Measurements from ENCODE around the genes NOTCH2, SEC22B, FAM72B and FAM72C.

DNA sequence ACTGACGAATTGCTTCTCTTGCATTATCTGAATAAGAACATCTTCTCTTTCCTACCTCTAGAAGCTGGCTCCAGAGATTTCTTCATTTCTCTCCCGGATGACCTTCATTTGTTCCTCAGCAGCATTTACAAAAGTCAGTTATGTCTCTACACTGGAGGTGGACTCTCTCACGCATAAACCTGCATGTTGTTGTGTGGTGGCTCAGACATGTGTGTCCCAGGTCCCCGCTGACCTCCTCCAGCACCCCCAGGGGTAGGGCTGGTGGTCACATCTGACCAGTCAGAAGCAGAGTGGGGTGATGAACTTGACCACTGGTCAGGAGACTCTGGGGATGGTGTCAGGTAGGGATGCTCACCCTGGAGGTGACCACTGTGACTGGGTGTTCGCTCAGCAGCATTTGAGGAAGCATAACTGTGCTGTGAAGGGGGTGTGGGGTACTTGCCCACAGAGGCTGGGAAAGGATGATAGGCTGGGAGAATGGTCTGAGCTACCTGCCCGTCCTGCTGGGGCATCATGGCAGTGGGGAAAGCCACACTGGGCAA, 18.9 kb upstream of the ADAM30 start:
- PRO-cap, 3 experiments = no peak in any of the 3 experiments
- RAMPAGE, long total RNA, 2 experiments = start-site peak on the minus strand in 2 of 2 experiments, centred at positions 397 to 449 of the sequence, 68 to 102 reads per replicate
- RRBS = no CpG with 5 or more reads among the region's 6 CpGs

DNA sequence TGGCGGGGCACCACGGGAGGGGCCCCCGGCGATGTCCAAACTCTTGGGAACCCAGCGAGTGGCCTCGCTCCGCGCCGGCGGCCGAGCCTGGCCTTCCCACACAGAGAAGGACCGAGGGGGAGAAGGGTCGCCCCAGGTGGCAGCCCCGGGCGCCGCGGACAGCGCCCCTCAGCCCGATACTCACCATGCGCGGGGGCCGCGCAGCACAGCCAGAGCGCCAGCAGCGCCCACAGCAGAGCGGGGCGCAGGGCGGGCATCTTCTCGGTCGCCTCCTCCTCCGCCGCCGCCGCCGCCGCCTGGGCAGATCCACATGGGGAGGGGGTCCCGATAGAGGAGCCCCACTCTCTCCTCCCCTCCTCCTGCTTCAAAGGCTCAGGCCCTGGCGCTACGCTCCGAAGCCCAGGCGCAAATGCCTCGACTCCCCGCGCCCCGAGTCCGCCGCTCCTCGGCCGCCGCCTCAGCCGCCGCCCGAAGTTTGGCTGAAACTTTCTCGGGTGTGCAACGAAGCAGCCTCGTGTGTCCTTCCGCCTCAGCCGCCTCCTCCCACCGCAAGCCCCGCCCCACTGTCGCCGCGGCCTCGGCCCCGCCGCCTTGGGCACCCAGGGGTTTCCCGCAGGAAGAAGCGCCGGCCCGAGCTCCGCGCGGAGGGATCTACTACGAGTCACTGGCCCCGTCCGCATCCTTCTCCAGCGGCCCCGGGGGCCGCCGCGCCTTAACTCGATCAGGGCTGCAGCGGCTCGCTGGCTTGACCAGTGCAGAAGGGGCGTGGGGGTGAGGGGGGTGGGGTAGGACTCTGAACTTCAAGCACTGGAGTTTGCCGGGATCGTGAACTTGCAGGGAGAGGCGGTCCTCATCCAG, at the start of gene NOTCH2:
TSS of gene NOTCH2 (minus strand) at position 513 of the 858 bp plus-strand sequence.
- PRO-cap, 3 experiments = peak in 3 of 3 experiments; most common minus-strand start position 514 of the sequence (in 2)
- RAMPAGE, long total RNA, 2 experiments = start-site peak on the minus strand in 2 of 2 experiments, centred at positions 502 to 592 of the sequence, 800 to 1,158 reads per replicate
- RRBS = no CpG with 5 or more reads among the region's 88 CpGs

DNA sequence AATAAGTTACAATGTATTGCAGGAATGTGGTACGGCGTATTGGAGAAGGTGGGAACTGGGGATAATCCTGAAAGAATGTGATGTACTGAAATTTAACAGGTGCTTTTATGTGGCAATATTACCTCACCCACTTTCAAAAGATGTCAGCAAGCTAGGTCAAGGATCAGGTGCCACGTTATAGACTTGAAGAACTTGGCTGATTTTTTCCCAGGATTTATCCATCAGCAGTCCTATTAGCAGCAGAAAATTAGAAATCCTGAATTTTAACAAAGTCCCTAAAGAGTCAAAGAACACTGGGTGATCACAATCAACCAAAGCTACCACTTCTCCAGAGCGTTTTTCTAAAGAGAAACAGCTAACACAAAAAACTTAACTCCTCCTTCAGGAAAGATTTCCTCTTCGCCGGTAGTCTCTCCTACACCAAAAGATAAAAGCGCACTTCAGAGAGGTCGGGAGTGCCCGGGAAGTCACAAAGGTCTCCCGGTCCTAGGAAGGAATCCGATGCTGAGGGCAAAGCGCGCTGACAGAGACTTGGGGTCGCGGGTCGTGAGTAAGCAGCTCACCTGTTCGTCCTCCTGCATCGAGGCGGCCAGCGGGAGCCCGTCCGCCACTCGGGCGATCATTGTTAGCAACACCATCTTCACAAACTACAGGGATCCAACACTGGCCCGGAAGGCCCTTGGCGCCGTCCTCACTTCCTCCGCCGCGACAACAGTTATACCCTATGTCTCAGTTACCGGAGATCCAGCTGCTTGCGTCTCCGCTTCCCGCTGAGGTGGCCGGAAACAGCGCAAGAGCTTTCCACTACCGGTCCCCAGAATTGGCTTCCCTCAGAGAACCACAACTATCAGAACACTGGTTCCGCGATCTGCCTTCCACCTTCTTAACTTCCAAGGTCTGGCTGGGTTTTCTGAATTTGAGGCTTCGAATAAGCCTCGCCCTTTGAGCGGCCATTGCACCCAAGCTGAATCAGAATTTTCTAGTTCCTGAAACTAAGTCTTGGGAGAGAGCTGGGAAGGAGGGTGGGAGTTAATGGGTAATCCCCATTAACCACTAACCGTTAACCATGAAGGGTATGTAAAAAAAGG, at the start of gene SEC22B:
TSS of gene SEC22B (minus strand) at position 777 of the 1,088 bp plus-strand sequence.
- PRO-cap, 3 experiments = peak in 3 of 3 experiments; most common plus-strand start position 526 of the sequence (in 2); most common minus-strand start position 777 of the sequence (in 3)
- RAMPAGE, long total RNA, 2 experiments = start-site peak on the plus strand in 1 of 2 experiments, centred at position 438 of the sequence, 5 reads per replicate; start-site peak on the minus strand in 2 of 2 experiments, centred at positions 711 to 712 of the sequence, 1,586 to 1,769 reads per replicate
- RRBS = no CpG with 5 or more reads among the region's 43 CpGs

GRCh38 chr1:120196744-120197821, 20.8 kb upstream of the SEC22B start:
- PRO-cap, 3 experiments = no peak in any of the 3 experiments
- RAMPAGE, long total RNA, 2 experiments = start-site peak on the plus strand in 1 of 2 experiments, at chr1:120196850-120197055 at its widest, 13 reads per replicate
- RRBS = no CpG with 5 or more reads among the region's 58 CpGs

DNA sequence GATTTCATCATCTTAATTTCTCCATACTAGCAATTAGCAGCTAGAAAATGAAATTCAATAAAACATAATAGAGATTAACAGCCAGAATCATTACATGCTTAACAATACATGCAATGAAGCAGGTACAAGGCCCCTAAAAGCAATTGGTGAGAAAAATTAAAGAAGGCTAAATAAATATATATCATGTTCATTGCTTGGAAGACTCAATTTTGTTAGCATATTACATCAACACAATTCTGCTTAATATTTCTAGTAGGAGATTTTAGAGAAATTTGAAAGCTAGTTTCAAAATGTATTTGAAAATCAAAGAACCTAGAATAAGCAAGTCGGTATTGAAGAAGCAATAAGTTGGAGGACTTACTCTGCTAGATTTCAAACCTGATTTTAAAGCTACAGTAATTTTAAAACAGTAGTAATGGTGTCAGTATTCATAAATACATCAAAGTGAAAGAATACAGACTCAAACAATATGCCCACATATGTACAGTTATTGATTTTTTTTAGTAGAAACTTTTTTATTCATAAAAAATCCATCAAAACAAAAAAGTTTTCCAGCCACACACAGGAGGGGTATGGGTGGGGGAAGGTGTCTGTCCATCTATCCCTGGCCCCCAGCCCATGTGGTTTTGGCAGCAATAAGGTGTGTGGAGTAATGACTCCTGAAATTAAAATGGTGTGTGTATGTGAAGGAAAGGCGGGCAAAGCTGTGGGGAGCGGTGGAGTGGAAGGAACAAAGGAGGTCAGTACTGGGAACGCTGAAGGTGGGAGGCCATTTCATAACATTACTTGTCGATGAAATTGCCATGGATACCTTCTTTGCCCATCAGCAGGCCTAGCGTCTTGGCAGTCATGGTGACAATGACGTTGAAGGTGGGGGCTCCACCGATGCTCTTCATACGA, 18.3 kb downstream of the NBPF8 start:
- PRO-cap, 3 experiments = no peak in any of the 3 experiments
- RAMPAGE, long total RNA, 2 experiments = no peak in any of the 2 experiments
- RRBS = no CpG with 5 or more reads among the region's 9 CpGs

DNA sequence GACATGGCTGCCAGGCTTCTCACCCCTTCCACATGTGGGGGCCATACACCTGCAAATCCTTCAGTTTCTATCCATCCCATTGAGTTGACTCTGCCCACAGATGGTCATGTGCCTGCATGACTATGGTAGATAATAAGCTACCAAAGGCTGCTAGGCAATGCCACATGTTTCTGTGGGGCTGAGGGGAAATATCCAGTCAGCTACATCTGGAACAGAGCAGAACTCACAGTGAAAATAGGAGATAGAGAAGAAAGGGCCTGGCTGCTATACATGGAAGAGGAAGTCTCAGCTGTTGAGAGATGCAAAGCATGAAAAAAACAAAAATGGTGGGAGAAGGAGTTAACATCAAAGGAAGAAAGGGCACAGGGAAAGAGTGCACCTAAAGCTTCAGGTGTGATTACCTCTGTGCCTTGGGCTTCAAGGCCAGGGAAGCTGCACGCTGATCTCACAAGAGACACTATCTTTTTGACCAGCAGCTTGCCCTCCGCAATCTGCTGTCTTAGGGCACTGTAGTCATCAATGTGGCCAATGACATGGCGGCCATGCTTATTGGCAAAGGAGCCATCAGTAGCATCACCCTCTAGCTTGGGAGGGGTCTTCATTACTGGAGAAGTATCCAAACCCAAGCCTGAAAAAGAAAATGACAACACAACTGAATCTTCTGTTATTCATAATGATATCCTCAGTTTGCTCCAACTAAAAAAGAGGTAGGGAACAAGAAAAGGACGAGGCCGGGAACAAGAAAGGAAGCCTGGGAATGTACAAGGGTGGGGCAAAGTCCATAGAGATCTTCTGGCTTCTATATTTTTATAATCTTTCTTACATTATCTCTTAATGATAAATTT, 79.2 kb downstream of the NBPF8 start:
- PRO-cap, 3 experiments = no peak in any of the 3 experiments
- RAMPAGE, long total RNA, 2 experiments = no peak in any of the 2 experiments
- RRBS = no CpG with 5 or more reads among the region's 5 CpGs

GRCh38 chr1:120620426-120620845, 103.3 kb upstream of the NOTCH2NLR start:
- PRO-cap, 3 experiments = no peak in any of the 3 experiments
- RAMPAGE, long total RNA, 2 experiments = no peak in any of the 2 experiments
- RRBS = no CpG with 5 or more reads among the region's 15 CpGs

DNA sequence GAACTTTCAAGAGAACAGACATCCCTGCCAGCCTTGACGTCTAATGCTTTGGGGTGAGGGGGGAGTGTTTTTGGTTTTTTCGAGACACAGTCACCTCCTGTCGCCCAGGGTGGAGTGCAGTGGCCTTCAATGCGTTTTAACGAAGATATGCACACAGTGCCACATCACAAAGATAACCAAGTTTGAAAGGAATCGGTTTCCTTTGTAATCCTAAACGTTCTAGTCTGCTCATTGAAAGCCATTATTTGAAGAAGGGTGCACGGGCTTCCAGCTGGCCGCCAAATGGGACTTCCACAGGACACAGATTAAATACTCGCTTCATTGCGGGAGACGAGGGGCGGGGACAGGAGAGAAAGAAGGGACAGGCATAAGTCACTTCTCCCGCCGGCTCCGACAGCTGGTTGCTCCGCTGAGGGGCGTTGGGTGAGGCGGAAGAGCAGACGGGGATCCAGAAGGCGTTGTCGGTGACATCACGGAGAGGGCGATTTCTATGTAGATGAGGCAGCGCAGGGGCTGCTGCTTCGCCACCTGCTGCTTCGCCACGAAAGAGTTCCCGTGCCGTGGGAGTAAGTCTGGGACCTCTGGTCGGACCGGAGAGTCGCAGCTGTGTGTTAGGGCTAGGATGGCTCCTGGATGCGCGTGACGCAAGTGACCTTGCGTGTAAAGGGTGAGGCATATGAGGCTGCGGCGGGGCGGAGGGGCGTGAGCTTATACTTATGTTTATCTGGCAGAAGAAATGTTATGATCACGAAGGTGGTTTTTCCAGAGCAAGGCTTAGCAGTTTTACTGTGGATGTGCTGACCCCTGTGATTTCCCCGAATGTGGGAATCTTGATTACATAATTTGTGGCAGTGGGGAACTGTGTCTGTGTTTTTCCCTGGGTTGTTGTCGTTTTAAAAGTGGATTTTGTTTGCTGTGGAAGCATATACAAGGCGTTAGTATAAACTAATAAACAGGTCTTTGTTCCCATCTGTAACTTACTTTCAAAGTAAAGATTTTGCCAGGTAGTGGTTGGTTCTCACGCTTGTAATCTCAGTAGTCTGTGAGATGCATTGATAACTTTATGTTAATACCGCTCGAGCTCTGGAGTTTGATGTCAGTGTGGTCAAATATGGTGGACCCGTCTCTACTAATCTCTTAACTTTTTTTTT, 52.7 kb downstream of the PPIAL4A start:
- PRO-cap, 3 experiments = peak in 2 of 3 experiments; most common plus-strand start position 561 of the sequence (in 1); most common minus-strand start position 463 of the sequence (in 2)
- RAMPAGE, long total RNA, 2 experiments = no peak in any of the 2 experiments
- RRBS = no CpG with 5 or more reads among the region's 49 CpGs

DNA sequence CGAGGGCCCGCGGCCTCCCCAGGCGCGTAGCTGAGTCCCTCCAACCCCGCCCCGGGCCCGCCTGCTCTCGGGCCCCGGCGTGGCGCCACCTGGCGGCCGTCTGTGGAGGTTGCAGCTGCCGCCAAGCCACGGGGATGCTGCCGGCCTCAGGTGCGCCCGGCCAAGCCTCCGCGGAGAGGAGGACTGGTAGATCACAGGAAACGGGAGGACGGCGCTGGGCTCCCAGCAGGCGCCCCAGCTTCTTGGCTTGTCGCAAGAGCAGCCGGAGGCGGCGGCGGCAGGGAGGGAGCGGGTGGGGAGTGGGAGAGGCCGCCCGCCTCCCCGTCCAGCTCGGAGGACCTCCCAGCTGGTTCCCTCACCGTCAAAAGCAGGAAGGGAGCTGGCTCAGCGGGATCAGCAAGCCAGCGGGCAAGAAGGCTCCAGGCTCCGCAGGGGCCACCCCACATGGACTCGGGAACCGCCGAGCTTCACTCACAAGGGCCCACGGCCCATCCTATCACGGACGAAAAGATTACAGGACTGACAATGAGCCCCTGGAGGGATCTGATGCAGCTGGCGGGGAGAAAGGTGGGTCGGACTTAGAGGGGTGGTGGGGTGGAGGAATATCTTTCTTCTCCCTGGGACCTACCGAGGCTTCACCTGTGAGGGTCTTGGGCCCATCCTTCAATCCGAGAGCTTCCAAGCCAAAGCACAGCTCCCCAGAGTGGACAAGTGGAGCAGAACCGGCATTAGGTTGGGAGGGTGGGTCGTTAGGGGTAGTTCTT, 86.4 kb downstream of the FAM72B start:
- PRO-cap, 3 experiments = peak in 2 of 3 experiments; most common plus-strand start position 158 of the sequence (in 1); most common minus-strand start position 76 of the sequence (in 2)
- RAMPAGE, long total RNA, 2 experiments = no peak in any of the 2 experiments
- RRBS = no CpG with 5 or more reads among the region's 51 CpGs

DNA sequence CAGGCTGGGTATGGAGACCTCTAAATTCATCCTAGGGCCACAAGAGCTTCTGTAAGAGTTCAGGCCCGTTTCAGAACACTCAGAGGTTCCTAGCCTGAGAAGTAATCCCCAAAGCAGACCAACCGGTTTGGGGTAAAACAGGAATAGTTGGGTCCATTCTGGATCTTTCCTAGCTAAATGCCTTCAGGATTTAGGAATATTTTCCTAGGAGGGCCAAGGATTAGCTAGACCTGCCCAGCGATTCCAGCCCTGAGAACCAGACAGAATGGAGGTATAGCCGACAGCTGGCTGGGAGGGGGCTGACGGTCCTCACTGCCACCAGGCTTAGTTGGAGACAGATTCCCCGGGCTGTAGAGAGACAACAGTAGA, 85.8 kb downstream of the FAM72B start:
- PRO-cap, 3 experiments = no peak in any of the 3 experiments
- RAMPAGE, long total RNA, 2 experiments = no peak in any of the 2 experiments
- RRBS = no CpG with 5 or more reads among the region's 6 CpGs

GRCh38 chr1:121183708-121184458, at the start of gene FAM72B:
Gene FAM72B (minus strand): TSS chr1:121184340.
- PRO-cap, 3 experiments = no peak in any of the 3 experiments
- RAMPAGE, long total RNA, 2 experiments = start-site peak on the minus strand in 1 of 2 experiments, at chr1:121184104-121184210 at its widest, 20 reads per replicate
- RRBS = no CpG with 5 or more reads among the region's 46 CpGs

DNA sequence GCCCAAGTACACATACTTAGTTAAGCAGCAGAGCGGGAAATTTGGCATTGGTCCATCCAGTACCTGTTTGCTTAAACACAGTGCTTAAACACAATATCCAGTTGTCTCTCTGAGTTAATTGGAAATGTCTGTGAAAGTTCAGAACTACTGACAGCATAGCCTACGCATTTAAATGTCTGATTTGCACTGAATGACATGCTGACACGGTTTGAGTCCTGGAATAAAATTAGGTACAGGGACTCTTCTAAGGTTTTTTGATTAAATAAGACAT, 337.4 kb downstream of the SRGAP2C start:
- PRO-cap, 3 experiments = no peak in any of the 3 experiments
- RAMPAGE, long total RNA, 2 experiments = no peak in any of the 2 experiments
- RRBS = no CpG with 5 or more reads among the region's 3 CpGs

GRCh38 chr1:143326808-143327219, 579.0 kb downstream of the H3-7 start:
- PRO-cap, 3 experiments = no peak in any of the 3 experiments
- RAMPAGE, long total RNA, 2 experiments = no peak in any of the 2 experiments
- RRBS = no CpG with 5 or more reads among the region's 63 CpGs

- PRO-cap, 3 experiments = no peak in any of the 3 experiments
- RAMPAGE, long total RNA, 2 experiments = no peak in any of the 2 experiments
- RRBS = no CpG with 5 or more reads among the region's 22 CpGs
Measured at GRCh38 chr1:143720411-143721200, 185.2 kb downstream of the H3-7 start.

- PRO-cap, 3 experiments = no peak in any of the 3 experiments
- RAMPAGE, long total RNA, 2 experiments = no peak in any of the 2 experiments
- RRBS = no CpG with 5 or more reads among the region's 51 CpGs
Measured at GRCh38 chr1:143971717-143972409, at the start of gene FAM72C. Gene FAM72C (minus strand): TSS chr1:143971986.

DNA sequence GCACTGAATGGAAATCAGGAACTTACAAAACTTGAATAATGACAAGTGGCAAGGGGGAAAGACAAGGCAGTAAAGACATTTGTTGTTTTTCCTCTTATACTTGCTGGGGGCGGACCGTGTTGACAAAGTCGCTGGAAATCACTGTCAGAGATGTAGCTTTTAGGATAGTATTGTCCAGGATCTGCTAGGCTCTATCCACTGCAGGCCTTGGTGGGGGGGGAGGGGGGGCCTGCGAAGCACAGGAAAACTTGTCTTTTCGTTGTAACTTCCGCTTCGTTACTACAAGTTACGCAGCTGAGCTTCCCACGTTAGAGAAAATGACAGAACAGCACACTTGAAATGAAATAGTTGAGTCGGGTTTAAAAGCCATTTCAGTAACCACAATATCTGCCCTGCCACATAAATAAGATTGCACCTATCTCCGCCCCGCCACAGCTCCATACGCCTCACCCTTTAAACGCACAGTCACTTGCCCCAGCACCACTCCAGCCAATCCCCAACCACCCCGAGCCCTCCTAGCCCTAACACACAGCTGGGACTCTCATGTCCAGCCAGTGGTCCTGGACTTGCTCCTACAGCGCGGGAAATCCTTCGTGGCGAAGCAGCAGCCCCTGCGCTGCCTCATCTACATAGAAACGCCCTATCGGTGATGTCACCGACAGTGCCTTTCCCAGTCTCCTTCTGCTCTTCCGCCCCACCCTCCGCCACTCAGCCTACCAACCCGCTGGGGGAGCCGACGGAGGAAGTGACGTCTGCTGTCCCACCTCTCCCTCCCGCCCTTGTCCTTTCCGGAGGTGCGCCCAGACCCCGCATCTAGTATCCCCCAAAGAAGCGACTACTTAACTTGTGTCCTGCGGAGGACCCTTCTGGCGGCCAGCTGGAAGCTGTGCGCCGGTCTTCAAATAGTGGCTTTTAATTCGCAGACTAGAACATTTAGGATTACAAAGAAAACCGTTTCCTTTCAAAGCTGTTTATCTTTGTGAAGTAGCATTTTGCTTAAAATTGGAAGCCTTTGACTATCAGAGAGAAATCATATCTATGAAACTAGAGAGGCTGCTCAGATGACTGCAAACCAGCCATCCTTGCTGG, 46.2 kb upstream of the PPIAL4F start:
- PRO-cap, 3 experiments = peak in 3 of 3 experiments; most common plus-strand start position 842 of the sequence (in 3); most common minus-strand start position 307 of the sequence (in 1)
- RAMPAGE, long total RNA, 2 experiments = no peak in any of the 2 experiments
- RRBS = no CpG with 5 or more reads among the region's 40 CpGs

DNA sequence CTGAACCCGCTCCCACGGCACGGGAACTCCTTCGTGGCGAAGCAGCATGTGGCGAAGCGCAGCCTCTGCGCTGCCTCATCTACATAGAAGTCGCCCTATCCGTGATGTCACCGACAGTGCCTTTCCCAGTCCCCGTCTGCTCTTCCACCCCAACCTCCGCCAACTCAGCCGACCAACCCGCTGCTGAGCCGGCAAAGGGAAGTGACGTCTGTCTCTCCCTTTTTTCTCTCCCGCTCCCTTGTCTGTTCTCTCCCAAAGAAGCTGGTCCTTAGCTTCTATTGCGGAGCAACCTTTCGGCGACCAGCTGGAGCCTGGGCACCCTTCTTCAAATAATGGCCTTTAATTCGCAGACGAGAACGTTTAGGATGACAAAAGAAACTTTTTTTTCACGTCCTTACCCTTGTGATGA, 40.6 kb upstream of the PPIAL4F start:
- PRO-cap, 3 experiments = peak in 3 of 3 experiments; most common plus-strand start position 152 of the sequence (in 3); most common minus-strand start position 166 of the sequence (in 1)
- RAMPAGE, long total RNA, 2 experiments = no peak in any of the 2 experiments
- RRBS = no CpG with 5 or more reads among the region's 25 CpGs

DNA sequence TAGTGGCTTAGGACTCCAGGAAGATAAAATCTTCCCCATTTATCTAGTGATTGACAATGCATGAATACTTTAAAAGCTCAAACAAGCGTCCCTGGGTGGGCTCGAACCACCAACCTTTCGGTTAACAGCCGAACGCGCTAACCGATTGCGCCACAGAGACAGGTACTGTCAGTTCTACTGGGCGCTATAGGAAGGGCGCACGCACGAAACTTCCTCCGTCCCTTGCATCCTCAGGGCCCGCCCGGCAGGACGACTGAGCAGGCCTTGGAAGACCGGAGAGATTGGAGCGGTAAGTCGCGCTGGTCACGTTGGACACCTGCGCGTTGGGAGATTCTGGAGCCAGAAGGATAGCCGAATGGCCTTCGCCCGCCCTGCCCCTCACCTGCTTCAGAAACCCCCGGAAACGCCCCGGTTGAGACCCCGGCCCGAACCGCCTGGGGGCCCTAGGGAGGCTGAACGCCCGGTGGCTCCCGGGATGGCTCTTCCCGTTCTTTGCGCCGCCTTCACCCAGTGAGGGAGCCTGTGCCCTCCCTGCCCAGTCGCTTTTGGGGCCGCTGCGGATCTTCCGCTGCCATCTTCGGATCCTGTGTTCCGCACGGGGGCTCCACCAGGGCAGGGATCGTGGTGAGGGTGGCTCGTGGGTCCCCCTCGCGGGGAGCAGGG, 25.1 kb upstream of the PPIAL4F start:
- PRO-cap, 3 experiments = no peak in any of the 3 experiments
- RAMPAGE, long total RNA, 2 experiments = no peak in any of the 2 experiments
- RRBS = no CpG with 5 or more reads among the region's 49 CpGs

GRCh38 chr1:145711061-145712006, 4.2 kb upstream of the PDZK1 start:
- PRO-cap, 3 experiments = no peak in any of the 3 experiments
- RAMPAGE, long total RNA, 2 experiments = no peak in any of the 2 experiments
- RRBS = no CpG with 5 or more reads among the region's 4 CpGs

GRCh38 chr1:145782387-145782880, 41.5 kb downstream of the RNF115 start:
- PRO-cap, 3 experiments = no peak in any of the 3 experiments
- RAMPAGE, long total RNA, 2 experiments = no peak in any of the 2 experiments
- RRBS = no CpG with 5 or more reads among the region's 3 CpGs